SP-49 (cell line): ENCODE measurements around the genes HSPD1, RFTN2 and SGO2.

DNA sequence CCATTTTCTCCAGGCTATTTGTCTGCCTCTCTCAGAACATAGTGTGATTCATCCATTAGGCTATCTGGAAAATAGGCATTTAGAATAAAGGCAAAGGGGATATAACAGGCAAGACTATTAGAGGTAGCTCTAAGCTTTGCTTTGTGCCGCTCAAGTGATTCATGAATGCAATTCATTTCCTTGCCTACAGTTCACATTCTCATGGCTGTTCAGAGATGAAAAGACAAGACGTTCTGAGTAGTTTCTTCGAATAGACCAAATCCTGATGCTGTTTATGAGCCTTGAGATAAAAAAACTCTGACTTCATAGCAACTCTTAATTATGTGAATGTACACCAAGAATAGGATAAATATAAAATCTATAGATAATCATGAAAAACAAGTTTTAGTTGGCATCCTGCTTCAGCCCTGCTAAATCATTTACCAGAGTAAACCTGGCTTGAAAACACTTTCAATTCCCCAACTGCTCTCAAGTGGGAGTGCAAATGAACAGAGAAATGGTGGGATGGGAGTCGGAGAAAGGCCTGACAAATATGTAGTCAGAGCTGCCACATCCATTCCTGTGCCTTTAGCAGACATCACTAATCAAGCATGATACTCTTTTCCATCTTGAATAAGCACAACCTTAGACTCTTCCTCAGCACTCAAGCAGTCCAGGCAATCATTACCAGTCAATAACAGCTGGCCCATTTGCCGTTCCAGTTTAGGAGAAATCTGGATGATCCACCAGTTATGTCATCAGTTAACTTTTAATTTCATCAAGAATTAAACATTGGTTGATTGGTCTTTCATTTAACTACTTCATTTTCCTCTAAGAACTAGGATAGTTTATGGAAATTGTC, 101.4 kb downstream of the ANKRD44 start:
- PRO-cap = unidirectional peak, plus-strand start at position 642 of the sequence

GRCh38 chr2:197250026-197250547, 60.5 kb downstream of the ANKRD44 start:
- PRO-cap = no peak

DNA sequence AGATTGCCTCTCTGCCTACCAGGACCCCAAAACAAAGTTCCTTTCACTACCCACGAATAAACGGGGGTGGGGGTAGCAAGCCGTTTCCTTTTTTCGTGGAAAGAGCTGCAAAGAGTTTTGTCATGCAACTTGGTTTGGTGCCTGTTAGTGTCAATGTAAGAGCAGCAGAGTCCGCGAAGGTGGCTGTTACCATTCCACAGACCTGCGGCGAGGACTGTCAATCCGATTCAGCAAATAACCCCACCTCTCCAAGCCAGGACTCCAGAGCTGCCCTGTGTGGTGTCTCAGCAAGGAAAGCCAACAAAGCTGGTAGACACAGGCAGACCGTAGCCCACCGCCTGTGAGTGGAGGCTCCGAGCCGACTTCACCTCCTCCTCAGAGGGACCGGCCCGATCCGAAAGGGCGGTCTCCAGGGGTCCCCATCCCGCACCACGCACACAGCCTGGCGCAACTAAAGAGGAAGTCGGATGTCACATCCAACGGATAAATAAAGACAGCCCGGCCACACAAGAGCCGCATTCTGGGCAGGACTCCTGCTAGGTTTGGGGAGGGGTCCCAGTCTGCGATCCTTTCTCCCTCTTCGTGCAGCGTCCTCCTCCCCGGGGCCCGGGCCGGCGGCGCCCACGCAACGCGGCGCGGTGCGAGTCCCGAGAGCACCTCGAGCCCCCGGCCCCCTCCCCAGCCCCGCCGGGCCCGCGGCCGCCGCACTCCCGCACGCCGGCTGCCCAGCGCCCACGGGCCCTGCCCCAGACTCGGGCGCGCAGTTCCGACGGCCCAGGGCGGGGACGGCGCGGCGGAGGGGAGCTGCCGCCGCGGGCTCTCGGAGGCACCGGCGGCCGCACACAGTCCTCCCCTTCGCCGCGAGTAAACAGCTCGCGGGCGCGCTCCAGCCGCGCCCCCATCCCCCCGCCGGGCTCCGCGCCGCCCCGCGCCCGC, 702 bp downstream of the ANKRD44 start:
- PRO-cap = bidirectional peak, plus-strand start outside the sequence, minus-strand start at position 866 of the sequence

DNA sequence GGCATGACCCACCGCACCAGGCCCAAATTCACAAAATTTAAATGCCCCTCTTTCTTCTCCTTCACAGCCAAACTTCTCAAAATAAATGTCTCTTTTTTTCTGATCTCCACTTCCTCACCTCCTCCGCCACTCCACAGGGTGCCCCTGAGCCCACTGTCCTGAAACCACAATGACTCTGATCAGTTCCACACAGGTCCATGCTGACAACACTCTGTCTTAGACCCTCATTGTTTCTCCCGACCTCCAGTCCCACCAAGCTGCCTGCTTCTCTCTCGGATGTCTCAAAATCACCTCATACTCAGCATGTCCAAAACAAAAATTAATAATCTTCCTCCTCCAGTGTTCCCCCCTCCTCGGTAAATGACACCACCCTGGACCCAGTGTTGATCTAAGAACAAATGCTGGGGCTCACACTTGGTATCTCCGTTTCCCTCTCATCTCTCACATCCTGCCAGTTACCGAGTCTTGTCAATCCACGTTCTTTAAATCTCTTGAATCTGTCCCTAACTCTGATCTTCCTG, 12.2 kb upstream of the ANKRD44 start:
- PRO-cap = no peak

DNA sequence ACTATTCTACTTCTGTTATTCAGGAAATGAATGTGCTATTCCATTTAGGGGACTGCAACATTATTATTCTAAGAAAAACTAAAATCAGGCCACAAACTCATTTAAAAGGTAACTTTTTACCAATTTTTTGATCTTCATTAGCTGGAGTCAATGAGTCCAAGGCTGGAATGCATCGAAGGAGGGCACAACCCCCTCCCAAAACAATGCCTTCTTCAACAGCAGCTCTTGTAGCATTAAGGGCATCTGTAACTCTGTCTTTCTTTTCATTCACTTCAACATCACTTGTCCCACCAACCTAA, 11.5 kb downstream of the HSPD1 start:
- PRO-cap = no peak

DNA sequence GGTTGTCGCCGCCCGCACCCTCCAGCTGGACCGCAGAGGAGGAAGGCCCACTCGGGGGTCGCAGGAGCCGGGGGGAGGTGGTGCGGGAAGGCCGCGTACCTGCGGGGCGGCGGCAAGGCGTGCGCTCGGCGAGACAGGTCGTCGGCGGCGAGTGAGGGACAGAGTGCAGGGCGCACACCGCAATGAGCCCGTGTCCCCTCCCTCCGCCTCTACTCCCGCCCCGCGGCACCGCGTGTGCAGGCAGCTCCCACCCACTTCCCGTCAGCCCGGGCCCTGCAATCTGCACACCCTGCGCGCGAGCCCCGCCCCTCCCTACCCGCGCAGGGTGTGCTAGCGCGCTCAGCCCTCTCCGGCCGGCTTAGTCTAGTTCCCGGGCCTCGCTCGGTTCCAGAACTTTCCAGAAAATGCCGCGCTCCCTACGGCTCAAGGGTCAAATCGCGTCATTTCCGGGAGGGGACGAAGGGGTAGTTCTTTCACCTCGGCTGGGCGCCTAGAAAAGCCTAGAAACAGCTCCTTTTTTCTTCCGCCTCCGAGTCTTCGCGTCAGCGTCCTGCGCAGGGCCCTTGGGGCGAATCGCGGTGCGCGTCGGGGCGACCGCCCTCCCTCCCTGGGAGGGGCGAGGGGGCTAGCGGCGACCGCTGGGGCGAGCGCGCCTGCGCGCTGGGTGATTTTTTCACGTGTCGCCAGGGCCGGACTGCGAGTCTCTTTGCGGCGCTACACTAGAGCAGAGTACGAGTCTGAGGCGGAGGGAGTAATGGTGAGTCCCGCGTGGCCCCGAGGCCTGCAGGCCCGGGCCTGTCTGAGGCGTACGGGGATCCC, at the start of gene HSPD1:
Gene HSPD1 (minus strand): TSS at position 158 of the 819 bp plus-strand sequence.
- PRO-cap = unidirectional peak, minus-strand start at position 165 of the sequence; unidirectional peak, minus-strand start at position 211 of the sequence; bidirectional peak, plus-strand start at position 734 of the sequence, minus-strand start at position 538 of the sequence

DNA sequence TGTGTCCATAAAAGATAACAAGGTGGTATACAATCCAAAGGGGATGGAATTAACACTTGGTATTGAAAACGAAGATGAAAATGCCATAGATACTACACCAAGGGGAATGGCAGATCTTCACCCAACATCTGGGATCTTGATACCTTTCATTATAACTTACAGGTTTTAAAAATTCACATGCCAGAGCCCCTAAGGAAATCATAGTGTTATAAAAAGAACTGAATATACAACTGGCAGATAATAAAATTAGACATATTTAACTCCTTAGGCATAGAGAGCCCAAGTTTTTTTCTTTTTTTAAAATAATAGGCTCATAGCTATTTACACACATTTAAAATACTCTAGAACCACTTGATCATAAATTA, 53.2 kb downstream of the MOB4 start:
- PRO-cap = no peak

GRCh38 chr2:197675116-197676266, at the start of gene RFTN2:
RFTN2 (minus strand) TSS chr2:197675587.
- PRO-cap = no peak

- PRO-cap = no peak
Measured at GRCh38 chr2:197704730-197705102, 453 bp upstream of the MARS2 start.

DNA sequence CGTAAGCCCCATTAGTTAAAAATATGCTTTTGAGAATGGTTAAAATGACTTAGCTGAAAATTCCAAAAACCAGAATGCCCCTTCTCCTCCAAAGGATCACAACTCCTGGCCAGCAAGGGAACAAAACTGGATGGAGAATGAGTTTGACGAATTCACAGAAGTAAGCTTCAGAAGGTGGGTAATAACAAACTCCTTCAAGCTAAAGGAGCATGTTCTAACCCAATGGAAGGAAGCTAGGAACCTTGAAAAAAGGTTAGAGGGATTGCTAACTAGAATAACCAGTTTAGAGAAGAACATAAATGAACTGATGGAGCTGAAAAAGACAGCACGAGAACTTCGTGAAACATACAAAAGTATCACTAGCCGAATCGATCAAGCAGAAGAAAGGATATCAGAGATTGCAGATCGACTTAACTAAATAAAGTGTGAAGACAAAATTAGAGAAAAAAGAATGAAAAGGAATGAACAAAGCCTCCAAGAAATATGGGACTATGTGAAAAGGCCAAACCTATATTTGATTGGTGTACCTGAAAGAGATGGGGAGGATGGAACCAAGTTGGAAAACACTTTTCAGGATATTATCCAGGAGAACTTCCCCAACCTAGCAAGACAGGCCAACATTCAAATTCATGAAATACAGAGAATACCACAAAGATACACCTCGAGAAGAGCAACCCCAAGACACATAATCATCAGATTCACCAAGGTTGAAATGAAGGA, 25.8 kb downstream of the PLCL1 start:
- PRO-cap = no peak

GRCh38 chr2:198316844-198317323, 512.5 kb downstream of the PLCL1 start:
- PRO-cap = no peak

GRCh38 chr2:199431676-199431887, 26.2 kb downstream of the SATB2 start:
- PRO-cap = no peak

GRCh38 chr2:199456707-199457740, 715 bp downstream of the SATB2 start:
- PRO-cap = no peak

DNA sequence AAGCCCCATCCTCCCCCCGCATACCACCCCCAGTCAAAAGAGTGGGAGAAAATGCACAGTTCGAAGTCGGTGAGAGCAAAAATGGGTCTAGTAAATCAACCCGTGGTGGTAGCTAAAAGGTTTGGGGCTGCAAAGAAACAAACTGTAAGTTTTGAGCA, 2.3 kb upstream of the SATB2 start:
- PRO-cap = no peak

GRCh38 chr2:199851431-199851844, 446 bp upstream of the FTCDNL1 start:
- PRO-cap = no peak

DNA sequence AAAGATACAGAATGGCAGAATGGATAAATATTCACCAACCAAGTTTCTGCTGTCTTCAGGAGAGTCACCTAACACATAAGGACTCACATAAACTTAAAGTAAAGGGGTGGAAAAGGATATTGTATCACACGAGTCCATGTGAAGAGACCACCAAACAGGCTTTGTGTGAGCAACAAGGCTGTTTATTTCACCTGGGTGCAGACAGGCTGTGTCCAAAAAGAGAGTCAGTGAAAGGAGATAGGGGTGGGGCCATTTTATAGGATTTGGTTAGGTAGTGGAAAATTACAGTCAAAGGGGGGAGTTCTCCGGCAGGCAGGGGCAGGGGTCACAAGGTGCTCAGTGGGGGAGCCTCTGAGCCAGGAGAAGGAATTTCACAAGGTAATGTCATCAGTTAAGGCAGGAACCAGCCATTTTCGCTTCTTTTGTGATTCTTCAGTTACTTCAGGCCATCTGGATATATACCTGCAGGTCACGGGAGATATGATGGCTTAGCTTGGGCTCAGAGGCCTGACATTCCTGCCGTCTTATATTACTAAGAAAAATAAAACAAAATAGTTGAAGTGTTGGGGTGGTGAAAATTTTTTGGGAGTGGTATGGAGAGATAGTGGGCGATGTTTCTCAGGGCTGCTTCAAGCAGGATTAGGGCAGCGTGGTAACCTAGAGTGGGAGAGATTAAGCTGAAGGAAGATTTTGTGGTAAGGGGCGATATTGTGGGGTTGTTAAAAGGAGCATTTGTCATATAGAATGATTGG, 104.6 kb upstream of the SPATS2L start:
- PRO-cap = no peak

DNA sequence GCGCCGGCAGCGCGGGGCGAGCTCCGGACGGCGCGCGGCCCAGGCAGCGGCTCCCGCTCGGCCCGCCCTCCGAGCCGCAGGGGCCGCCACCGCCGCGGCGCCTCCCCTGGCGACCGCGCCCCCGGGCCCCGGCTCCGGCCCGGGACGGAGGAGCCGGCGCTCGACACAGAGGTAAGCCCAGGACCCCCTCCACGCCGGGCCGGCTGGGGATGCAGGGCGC, 169 bp downstream of the SPATS2L start:
- PRO-cap = no peak

DNA sequence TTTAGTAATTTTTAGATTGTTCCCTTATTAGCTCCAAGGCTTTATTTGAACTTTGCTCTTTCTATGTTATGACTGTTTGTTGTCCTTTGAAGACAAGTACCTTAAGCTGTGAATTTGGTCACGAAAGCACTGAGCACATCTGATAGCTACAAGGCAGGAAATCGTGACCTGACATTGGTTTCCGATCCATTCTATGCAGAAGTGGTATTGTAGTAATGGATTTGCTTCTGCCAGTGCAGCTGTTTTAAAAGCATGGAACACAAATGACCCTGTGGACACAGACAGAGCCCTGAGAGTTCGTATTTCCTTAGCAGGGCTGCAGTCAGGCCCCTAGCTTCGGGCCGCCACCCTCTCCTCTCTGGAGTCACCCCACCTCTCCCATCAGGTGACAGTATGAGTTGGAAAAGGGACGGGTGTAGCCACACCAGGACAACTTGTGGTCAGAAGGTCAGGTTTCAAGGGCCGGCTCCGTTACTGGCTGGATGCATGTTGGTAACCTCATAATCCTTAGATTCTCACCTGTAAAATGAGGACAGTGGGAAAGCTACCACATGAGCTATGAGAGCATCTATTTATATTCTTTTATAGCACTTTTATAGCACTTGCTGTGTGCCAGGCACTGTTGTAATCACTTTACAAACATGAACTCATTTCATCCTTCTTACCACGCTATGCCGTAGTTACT, 70.1 kb downstream of the SPATS2L start:
- PRO-cap = no peak

GRCh38 chr2:200525707-200526990, at the start of gene SGO2:
SGO2 (plus strand) TSS chr2:200526207.
- PRO-cap = no peak

GRCh38 chr2:200589810-200590562, 4.2 kb downstream of the AOX1 start:
- PRO-cap = no peak